Renal cortical epithelial cell (primary cell): Measurements from ENCODE around the gene MAGI3.

DNA sequence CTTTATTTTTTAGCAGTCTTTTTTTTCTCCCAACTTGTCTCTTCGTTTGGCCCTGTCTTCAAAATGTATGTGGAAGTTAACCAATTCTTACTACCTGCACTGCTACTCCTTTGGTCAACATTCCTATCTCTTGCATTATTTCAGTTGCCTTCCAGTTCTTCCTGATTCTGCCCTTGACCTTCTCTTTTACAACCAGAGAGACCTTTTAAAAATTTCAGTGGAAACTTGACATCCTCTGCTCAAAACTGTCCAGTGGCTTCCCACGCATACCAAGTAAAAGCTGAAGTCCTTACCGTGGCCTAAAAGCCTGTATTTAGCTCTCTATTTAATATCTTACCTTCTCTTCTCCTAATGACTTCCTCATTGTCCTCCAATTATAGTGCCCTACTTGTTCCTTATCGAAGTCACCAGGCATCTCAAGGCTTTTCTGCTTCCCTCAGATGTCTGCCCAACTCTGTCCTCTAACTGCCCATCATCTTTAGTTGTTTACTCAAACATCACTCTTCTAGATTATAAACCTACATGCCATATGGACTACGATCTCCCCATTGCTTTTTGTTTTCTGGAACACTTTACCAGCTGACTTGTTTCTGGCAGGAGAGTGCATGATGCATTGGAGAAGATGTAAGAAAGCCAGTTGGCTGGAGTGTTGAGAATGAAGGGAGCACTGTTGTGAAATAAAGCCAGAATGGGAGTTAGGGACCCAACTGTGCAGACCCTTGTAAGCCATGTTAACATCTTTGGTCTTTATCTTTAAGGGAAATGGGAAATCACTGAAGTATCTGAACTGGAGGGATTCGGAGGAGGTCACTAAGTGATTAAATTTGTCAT, 41.1 kb downstream of the RAP1A start:
- RRBS = no CpG with 5 or more reads among the region's 6 CpGs

GRCh38 chr1:111736912-111737436, 2.2 kb downstream of the INKA2 start:
- RRBS = no CpG with 5 or more reads among the region's 5 CpGs

DNA sequence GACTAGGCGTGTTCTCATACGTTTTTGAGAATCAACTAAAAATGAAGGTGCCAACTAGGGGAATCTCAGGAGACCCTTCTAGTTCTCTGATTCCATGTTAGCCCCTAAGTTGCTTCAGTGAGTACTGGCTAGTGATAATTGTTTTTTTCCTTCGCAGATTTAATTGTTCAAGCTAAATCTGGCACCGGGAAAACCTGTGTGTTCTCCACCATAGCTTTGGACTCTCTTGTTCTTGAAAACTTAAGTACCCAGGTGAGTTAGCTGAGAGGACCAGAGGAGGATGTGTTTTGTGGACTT, 736 bp downstream of the DDX20 start:
- RRBS = no CpG with 5 or more reads among the region's 4 CpGs

DNA sequence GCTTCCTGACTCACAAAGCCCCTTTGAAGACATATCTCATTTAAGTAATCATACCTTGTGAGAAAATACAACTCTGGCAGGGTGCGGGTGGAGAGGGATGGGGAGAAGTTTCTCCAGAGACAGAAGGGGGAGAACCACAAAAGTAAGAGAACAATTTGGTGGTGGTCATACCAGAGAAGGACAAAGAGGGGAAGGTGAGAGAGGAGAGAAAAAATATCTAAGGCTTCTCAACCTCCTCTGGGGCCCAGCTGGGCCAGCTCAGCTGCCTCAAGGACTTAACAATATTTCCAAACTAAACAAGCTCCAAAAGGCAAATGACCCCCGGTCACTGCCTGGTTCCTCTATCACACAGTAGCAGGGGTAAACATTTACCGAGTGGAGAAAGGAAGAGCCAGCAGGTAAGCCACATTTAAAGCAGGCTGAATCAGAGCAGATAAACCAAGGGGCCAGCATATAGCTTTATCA, 102.2 kb downstream of the KCND3 start:
- RRBS = no CpG with 5 or more reads among the region's 3 CpGs

GRCh38 chr1:112606210-112607270, 12.4 kb downstream of the ST7L start:
- RRBS = no CpG with 5 or more reads among the region's 2 CpGs

DNA sequence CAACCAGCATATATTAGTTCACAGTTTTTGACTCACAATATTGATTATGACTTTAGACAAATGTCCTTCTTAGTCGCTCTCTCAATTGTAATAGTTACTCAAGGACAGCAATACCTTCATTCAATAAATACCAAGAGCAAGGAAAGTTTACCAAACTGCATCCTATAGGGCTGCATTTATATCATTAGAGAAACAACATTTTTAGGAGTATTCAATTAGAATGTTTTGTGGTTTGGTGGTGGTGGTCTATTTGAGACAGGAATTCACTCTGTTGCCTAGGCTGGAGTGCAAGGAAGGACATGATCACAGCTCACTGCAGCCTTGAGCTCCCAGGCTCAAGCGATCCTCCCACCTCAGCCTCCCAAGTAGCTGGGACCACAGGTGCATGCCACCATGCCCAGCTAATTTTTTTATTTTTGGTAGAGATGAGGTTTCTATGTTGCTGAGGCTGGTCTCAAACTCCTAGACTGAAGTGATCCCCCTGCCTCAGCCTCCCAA, 7.1 kb upstream of the MOV10 start:
- RRBS = no CpG with 5 or more reads among the region's 2 CpGs

GRCh38 chr1:112697893-112698291, 9.0 kb downstream of the RHOC start:
- RRBS = no CpG with 5 or more reads among the region's 10 CpGs

GRCh38 chr1:113046476-113047185, 26.4 kb upstream of the LRIG2 start:
- RRBS = no CpG with 5 or more reads among the region's 7 CpGs

GRCh38 chr1:113210051-113210643, 137.1 kb downstream of the LRIG2 start:
- RRBS = no CpG with 5 or more reads among the region's 7 CpGs

DNA sequence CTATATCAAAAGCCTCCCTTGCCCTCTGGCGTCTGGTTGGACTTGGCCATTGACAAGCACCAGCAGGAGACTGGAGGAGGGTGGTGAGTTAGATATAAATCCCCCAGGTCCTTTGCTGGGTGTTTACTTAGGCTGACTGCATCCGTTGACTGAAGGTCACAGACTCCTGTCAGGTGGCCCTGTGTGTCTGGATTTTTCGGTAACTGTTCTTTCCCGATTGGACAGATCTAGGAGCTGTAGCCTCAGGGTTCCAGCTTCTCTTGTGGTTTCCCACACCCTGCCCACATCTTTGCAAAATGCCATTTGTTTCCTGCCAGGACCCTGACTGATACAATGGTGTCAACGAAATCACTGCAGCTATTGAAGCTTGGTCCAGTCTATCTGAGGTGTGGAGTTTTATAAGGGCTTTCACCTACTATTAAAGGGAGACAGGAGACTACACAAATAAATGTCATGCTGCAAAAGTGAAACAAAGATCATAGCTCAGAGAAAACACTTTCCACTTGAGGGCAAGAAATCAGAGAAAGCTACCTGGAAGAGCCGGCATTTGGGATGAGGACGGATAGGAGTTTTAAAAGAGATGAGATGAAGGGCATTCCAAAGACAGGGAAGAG, 1.5 kb upstream of the MAGI3 start:
- RRBS = 30% methylated on average over 2 of the region's 7 CpGs

DNA sequence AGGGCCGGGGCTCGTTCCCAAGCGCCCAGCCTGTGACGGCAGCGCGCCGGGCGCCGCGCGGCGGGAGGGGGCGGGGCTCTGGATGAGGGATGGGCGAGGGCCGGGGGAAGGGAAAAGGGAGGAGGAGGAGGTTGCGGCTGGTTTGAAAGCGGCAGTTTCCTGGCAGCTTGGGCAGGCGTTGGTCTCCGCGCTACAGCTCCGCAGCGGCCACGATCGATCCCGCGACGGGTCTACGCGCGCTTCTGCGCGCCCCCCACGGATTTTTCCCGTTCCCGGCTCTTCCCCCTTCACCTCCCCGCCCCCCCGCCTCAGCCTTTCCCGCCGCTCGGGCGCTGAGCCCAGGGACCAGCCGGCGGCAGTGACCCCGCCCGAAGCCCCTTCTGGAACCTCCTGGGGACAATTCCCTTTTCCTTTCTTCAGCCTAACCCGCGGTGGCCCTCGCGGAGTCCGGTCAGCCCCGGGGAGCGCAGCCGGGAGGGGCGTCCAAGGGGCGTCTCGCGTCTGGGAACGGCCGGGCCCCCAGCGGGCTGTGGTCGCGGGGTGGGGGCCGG, at the start of gene MAGI3:
Gene MAGI3 (plus strand): TSS at position 154 of the 551 bp plus-strand sequence.
- RRBS = 2% methylated on average over 39 of the region's 63 CpGs

GRCh38 chr1:113405274-113406012, 15.1 kb downstream of the MAGI3 start:
- RRBS = no CpG with 5 or more reads among the region's 5 CpGs

DNA sequence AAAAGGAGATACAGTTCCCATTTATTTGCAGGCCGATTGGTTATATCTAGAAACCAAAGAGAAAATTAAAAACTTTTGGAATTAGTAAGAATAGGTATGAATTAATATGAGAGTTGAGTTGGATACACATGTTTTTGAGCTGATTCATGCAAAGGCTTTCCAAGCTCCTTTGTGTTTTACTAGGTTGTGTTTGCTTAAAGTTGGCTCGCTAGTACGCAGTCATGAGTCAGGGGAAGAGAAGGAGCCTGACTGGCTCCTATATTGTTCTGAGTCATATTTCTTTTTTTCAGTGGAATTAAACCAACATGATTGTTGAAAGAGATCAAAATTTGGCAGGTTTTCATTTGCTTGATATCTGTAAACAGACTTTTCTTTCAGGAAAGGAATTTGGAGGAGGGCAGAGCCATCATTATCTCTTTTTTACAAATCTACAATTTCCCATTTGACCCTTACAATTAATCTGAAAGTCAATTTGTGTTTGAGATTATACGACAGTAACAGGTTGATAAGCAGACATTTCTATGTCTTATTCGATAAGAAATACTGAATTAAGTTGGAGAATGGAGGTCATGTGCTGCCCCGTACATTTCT, 66.7 kb downstream of the MAGI3 start:
- RRBS = no CpG with 5 or more reads among the region's 6 CpGs

- RRBS = no CpG with 5 or more reads among the region's 2 CpGs
Measured at GRCh38 chr1:113457710-113458248, 67.5 kb downstream of the MAGI3 start.

DNA sequence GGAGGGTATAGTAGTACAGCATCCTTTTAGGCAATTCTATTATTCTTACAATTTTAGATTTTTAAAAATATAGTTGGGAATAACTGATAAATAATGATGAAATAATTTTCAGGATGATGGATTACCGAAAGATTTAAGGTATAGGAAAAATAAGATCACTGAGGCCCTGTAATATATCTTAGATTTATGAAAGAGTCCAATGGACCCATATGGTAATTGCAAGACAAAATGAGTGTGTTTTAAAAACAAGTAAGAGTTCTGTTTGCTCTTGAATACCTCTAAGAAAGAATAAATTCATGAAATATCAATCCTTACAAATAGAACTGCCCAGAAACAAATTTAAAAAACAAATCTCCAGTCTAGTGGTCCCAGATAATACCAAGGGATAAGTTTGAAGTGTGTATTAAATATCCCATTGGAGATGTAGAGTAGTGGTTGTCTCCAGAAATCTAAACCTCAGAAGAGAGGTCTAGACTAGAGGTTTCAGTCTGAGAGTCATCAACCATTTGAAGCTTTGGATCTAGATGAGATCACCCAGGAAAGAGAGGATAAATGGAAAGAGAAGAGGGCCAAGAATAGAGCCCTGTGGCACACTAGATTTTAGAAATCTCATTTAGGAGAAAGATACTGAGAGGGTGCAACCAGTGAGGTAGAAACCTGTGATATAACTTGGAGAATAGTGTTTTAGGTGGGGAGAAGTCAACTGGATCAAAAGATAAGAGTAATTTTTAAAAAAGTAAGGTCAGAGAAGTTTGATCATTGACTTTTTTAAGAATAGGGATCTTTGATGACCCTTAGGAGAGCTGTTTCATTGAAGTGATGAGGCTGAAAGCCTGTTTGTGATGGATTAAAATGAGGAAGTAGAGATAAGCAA, 72.7 kb downstream of the MAGI3 start:
- RRBS = no CpG with 5 or more reads among the region's 1 CpG

DNA sequence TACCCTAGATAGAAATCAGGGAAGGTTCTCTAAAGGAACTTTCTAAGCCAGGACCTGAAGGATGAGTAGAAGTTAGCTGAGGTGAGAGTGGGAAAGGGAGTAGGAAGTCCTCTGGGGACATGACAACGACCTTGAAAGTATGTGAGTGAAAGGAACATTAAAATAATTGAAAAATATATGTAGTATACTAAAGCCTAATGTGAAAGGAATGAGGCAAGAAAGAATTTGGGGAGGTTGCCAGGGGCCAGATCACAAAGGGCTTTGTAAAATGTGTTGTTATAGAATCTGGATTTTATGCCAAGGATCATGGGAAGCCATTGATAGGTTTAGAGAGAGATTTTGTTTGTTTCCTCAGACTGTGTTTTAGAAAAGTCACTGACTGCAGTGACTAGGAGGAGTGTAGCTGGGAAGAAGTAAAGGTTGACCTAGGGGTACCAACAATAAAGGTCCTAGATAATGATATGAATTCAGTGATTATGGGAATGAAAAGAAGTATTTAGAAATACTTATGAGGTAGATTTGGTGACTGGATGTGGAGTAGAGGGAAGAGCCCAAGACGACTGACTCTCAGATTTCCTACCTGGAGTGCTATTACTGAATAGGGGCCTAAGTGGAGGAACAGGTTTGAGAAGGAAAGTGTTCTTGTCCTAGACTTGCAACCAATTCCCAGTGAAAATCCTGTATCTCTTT, 179.9 kb downstream of the PHTF1 start:
- RRBS = no CpG with 5 or more reads among the region's 2 CpGs

- RRBS = no CpG with 5 or more reads among the region's 7 CpGs
Measured at GRCh38 chr1:113585020-113585607, 174.2 kb downstream of the PHTF1 start.

- RRBS = no CpG with 5 or more reads among the region's 14 CpGs
Measured at GRCh38 chr1:113658814-113659526, 100.3 kb downstream of the PHTF1 start.

DNA sequence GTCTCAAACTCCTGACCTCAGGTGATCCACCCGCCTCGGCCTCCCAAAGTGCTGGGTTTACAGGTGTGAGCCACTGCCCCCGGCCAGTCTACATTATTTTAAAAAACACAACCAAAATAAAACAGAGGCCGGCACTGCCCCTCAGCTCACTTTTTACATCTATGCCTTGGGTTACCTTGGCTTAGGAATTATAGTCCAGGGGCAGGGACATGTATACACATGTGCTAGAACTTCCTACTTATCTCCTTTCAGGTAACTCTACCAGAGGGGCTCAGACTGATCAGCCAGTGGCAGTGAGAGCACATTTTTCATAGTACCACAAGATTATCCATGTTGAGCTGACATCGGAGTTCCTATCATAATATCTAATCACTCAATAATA, 17.8 kb downstream of the BCL2L15 start:
- RRBS = no CpG with 5 or more reads among the region's 5 CpGs

DNA sequence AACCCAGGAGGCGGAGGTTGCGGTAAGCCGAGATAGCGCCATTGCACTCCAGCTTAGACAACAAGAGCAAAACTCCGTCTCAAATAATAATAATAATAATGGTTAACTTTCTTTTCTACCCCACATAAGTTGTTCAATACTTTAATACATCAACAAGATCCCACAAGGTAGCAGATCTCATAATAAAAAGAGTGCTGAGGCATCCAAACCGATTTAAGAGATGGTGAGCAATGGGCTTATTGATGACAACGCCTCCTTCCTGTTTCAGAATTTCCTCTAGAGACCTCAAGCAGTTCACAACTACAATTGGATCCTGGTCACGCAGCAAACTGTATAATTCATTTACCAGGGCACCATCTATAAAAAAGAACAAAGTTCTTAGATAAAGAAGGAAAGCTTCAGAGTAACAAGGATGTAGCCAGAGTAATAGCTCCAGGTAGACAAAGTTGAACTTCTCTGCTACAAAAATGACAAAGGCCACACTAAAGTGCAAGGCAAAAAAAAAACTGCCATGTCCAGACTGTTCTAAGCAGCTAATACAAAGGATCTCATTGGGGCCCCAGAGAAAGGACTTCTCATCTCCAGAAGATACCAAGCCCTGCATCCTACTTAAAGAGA, 3.5 kb downstream of the AP4B1 start:
- RRBS = no CpG with 5 or more reads among the region's 8 CpGs